Hair follicular keratinocyte (primary cell): ENCODE results near the genes TM2D1 and KANK4.

- RAMPAGE, long total RNA, result no peak
These were observed 233.6 kb downstream of the TM2D1 start for GRCh38 chr1:61491422-61491612.

DNA sequence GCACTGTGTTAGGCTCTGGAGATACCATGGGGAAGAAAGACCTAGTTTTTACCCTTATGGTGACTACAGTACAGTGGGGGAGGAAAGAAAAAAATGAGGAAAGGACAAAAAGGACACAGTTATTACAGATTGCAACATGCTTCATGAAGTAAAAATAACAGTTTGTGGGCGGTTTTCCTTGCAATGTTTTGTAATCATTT lies 120.3 kb downstream of the TM2D1 start:
- RAMPAGE, long total RNA, result no peak

GRCh38 chr1:61724679-61725795 lies at the start of gene TM2D1:
TM2D1 (minus strand) TSS chr1:61725141.
- RAMPAGE, long total RNA, result start-site peak on the minus strand at chr1:61725127-61725144, 966 and 80 reads in 2 replicates

DNA sequence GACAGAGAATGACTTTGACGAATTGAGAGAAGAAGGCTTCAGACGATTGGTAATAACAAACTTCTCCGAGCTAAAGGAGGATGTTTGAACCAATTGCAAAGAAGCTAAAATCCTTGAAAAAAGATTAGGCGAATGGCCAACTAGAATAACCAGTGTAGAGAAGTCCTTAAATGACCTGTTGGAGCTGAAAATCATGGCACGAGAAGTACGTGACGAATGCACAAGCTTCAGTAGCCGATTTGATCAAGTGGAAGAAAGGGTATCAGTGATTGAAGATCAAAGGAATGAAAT lies 201.9 kb downstream of the PATJ start:
- RAMPAGE, long total RNA, result no peak

DNA sequence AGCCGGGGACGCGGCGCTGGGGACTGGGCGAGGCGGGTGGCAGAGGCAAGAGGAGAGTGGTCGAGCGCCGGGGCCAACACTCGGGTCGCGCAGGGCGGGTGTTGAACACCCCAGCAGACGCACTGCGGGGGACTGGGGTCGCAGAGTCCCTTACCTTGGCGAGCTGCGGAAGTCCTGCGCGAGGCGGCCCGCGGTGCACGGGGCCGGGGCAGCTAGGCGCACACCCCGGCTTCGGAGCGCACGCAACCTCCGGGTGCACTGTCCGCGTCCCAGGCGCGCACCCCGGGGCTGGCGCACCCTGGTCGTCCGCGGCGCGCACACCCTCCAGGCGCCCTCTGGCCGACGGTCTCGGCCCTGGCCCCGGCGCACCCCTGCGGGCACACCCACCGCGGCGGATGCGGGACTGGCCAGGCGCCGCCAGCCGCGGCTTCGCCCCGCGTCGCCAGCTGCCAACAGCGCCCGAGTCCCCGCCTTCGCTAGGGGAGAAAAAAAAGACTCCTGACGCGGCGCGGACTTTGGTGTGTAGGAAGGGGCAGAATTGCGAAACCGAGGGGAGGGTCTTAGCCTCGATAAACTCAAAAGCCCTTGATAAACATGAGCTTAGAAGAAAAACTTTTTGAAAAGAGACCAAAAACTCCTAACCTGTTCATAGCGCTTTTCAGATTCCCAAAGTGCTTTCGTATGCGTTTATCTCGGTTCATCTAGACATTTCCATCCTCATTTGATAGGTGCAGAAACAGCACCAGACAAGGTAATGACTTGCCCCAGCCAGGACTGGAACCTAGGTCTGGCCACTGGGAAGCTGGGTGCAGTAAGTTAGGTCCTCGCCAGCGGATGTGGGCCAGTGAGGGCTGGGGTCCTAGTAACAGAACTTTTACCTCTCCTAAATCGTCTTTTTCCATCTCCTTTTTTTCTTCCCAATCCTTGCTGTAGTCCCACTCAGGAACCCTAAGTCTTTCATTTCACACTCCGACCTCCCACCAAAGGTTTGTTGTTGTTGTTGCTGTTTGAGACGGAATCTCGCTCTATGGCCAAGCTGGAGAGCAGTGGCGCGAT lies at the start of gene KANK4:
TSS of gene KANK4 (minus strand) at position 483 of the 1,056 bp plus-strand sequence.
- RAMPAGE, long total RNA, result no peak

DNA sequence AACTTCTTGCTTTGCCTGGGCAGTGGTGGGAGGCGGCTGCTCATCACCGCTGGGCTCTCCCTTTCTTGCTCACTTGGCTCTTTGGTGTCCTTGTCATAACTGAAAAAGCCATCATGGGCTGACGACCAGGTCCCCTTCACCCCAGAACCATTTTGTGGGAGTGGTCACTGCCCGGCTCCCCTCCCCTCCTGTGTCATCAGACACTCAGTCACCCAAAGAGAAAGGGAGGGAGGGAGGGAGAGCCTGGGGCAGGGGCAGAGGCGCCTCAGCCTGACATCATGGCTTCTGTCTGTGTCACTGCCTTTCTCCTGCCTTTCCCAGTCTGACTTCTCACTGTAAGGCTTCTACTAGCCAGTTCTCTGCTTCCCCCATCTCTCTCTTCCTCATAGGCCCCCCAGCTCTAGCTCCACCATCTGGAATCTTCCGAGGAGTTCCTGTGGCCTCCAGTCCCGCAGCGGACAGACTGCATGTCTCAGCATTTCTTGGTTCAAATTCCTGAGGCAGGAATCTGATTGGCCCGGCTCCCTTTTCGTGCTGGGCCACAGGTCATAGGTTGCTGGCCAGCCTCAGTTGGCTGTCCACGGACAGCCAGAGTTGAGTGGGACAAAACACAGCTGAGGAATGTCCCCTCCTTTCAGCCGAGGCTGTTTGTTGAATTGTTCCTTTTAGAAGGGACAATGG lies 18.5 kb upstream of the KANK4 start:
- RAMPAGE, long total RNA, result no peak

DNA sequence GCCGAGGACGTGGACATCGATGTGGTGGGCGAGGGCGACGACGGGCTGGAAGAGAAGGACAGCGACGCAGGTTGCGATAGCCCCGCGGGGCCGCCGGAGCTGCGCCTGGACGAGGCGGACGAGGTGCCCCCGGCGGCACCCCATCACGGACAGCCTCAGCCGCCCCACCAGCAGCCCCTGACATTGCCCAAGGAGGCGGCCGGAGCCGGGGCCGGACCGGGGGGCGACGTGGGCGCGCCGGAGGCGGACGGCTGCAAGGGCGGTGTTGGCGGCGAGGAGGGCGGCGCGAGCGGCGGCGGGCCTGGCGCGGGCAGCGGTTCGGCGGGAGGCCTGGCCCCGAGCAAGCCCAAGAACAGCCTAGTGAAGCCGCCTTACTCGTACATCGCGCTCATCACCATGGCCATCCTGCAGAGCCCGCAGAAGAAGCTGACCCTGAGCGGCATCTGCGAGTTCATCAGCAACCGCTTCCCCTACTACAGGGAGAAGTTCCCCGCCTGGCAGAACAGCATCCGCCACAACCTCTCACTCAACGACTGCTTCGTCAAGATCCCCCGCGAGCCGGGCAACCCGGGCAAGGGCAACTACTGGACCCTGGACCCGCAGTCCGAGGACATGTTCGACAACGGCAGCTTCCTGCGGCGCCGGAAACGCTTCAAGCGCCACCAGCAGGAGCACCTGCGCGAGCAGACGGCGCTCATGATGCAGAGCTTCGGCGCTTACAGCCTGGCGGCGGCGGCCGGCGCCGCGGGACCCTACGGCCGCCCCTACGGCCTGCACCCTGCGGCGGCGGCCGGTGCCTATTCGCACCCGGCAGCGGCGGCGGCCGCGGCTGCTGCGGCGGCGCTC lies 972 bp downstream of the FOXD3 start:
- RAMPAGE, long total RNA, result no peak

DNA sequence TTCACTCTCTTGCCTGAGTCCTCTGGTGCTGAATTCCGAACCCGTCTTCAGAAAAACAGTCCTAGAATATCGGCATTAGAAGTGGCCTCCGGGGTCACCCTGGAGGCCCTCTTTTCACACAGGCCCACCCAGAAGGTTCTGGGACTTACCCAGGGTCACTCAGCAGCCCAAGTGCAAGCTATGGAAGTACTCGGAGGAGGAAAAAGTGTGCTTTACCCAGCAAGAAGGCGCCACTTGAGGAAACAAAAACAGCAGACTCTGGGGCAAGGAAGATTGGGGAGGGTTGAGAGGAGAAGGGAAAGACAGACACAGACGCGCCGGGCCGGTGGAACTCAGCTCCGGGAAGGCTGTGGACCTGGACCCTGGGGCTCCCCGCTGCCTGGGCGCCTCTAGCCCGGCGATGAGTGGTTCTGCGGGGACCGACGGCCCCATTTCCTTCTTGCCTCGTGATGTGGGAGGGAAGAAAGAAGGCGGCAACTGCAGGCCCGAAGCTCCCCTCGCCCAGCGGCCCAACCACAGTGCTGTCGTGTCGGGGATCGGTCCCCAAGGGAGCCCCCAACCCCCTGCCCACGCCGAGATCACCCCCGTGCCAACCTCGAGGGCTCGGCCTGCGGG lies 7.1 kb downstream of the FOXD3 start:
- RAMPAGE, long total RNA, result no peak

DNA sequence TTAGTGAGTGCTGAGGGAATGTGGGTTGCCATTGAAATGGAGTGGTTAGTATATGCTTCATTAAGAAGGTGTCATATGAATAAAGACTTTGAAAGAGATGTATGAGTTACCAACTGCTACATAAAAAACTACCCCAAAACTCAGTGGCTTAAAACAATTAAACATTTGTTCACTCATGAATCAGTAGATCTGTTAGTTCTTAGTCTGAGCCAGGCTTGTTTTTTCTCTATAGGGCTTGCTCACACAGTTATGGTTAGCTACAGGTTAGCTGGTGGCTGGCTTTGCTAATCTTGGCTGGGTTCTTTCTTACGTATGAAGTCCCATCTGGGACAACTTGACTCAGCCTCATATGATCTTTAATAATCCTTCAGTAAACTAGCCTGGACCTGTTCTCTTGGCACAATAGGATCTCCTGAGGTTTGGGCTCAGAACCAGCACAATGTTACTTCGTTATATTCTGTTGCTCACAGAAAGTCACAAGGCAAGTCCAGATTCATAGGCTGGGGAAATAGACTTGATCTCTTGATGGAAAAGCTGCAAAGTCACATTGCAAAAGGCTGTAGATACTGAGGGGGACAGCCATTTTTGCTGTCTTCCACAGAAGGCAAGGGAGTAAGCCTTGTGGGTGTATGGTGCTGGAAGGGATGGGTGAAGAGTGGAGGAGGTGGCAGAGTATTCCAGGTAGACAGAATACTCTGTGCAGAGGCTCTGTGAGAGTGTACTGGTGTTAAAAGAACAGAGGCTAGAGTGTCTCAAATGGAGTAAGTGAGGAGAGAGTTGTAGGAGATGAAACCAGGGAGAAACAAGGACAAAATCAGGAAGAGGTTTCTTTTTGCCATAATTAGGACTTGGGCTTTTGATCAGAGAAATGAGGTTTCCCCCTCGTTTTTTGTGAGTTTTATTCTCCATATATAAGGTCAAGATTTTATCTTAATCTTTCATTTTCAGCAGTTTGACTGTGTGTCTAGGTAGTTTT lies 24.4 kb downstream of the EFCAB7 start:
- RAMPAGE, long total RNA, result no peak

DNA sequence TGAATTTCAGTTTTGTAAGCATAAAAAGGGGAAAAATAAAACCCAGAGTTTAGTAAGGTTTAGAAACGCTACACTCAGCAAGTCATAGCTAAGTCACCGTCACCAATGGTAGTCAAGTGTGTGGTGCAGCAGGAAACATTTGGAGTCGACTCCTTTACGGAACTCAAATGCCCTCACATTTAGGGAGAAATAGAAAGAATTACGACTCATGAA lies 519 bp upstream of the PGM1 start:
- RAMPAGE, long total RNA, result no peak

DNA sequence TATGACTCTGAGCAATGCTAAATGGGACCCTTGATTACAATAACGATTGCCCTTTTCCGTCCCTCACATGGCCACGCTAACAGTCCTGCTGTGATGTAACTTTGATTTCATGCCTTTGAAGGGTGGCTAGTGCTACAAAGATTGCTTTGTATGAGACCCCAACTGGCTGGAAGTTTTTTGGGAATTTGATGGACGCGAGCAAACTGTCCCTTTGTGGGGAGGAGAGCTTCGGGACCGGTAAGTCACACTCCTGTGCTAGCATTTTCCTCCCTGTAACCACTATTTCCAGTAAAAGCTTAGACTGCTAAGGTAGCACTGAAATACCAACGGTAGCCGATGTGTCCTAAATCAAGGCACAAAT lies 45.3 kb downstream of the PGM1 start:
- RAMPAGE, long total RNA, result no peak

GRCh38 chr1:63775744-63776145 lies 1.9 kb downstream of the ROR1 start:
- RAMPAGE, long total RNA, result no peak

DNA sequence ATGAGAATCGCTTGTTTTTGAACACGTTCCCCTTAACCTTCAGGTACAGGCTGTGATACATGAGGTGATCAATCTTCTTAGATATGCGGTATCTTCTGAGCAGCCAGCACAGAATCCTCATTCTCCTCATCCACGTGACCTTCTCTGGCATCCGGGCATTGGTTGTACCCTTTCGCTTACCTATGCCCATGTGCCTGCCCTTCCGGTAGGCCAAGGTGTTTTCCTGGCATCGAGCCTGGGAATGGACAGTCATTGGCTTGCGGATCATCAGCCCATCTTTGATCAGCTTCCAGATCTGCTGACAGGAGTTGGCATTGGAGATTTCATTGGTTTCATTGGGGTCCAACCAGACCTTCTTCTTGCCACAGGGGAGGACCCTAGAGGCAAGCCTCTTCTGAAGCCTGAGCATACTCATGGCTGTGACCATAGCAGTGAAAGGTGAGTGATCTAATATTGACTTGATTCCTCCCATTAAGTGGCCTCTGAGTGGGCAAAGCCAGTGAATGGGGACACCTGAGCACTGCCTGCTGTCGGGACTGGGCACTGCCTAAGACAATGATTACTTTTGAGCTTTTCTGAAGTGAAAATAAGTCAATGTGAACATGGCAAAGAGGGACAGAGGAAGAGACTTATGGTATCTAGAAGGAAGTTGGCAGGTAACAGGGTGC lies 15.2 kb downstream of the ROR1 start:
- RAMPAGE, long total RNA, result no peak

DNA sequence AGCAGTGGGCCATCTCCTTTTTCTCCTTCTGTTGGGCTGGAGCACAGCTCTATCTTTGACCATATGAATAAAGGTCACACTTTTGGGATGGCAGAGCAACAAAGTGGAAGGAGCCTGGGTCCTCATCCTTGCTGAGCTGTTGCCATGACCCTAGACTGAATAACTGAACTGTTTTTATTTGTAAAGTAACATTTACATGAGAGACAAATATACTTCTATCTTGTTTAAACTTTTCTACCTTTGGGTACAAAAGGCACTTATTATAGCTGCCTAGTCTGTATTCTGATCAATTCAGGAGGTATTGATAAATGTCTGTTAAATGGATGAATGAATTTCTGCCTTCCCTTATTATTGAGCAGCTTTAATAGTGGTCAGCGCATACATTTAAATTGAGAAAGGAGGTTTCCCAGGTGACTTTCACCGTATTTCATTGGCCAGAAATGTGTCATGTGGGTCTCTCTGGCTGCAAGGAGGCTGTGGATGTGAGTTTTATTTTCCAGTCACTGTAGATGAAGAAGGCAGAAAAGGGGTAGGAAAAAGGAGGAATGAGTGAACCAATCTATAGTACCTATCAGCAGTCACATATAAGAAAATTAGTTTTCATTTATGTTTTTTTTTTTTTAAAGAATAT lies 34.5 kb downstream of the ROR1 start:
- RAMPAGE, long total RNA, result no peak

DNA sequence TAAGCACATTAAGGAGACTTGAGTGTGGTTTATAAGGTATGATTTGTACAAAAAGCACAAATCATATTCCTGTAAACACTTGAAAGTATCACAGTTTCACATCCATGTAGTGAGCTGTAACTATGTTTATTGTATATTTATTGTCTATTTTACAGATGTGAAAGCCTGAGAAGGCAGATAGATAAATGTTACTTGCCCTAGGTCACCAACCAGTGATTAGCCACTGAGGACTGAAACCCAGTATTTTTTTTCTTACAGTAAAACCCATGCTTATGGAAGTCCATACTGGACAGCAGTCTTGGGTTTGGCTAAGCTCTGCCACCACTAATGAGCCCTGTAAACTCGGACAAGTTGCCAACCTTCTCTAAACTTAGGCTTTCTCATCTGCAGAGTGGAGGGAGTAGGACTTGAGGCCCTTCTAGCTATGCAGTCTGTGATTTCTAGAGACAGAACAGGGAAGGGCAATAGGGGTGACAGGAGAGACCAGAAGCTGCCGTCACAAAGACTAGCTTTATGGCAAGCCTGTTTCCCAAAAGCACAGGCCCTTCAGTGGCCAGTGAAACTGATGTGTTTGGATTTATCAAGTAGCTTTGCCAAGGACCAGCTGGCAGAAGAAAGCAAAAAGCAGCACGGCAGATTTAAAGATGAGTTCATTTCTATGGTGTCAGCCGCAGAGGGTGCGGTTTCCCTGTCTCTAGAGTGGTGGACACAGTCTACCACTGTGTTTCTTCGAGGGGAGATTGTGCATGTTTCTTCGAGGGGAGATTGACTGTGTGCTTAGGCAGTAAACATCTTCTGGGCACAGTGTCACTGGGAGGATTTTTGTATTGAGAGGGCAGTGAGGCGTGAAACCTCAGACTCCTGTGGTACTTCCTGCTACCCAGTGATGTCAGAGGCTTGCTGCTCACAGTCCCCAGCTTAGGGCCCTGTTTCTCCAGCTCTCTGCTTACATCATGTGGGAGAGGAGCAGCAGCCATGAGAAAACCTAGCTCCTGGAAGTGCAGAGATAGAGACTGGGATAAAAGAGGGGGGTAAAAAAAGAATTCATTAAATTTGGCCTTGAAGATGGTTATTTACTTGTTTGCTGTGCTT lies 118.9 kb downstream of the ROR1 start:
- RAMPAGE, long total RNA, result no peak

DNA sequence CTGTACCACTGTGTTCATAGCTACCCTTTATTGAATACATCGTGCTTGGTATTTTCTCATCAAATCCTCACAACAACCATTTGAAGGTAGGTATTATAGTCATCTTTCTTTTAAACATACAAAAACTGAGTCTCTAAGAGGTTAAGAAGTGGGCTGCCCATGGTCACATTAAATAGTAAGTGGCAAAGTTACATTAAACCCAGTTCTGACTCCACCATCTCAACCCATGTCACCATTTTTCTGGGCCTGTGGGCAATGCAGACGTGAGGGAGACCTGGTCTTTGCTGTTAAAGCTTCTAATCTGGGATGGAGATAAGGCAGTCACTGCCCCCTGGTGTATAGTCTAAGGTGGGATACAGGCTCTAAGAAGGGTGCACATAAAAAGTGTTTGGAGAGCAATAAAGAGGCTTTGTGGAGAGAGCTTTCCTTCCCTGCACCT lies 141.2 kb downstream of the ROR1 start:
- RAMPAGE, long total RNA, result no peak

DNA sequence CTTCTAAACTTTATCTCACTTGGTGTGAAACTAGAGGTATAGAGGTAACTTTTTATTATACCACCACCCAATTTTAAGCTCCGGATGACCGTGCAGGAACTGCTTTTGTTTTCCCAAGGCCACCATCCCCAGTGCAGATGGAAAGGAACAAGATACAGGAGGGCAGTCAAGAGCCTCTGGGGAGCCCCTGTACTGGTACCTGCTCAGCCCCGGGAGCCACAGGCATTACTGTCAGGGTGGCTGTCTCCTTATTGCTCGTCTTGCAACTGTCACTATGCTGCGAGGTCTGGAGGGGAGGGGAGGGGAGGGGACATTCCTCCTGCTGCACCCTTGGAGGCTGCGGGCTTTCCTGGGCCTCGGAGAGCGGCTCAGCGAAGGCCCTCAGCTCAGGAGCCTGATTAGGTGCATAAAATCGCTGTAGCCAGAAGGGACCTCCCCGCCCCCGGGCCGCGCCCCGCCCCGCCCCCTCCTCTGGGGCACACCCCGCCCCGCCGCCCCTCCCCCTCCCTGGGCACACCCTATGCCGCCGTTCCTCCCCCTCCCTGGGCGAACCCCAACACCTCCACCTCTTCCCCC lies 35.3 kb downstream of the CACHD1 start:
- RAMPAGE, long total RNA, result no peak

DNA sequence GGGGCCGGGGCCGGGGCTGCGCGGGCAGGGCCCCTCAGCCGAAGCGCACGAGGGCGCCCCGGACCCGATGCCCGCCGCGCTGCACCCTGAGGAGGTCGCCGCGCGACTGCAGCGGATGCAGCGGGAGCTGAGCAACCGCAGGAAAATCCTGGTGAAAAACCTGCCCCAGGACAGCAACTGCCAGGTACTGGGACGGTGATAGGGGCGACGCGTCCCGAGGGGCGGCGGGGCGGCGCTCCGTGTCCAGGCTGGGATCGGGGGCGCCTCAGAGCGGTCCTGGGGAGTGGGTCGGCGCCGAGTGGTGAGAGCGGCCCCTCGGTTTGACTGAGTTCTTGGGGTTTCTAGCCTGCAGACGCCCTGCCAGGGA lies 346 bp downstream of the RAVER2 start:
- RAMPAGE, long total RNA, result no peak

GRCh38 chr1:64745605-64746321 lies 888 bp downstream of the RAVER2 start:
- RAMPAGE, long total RNA, result no peak

DNA sequence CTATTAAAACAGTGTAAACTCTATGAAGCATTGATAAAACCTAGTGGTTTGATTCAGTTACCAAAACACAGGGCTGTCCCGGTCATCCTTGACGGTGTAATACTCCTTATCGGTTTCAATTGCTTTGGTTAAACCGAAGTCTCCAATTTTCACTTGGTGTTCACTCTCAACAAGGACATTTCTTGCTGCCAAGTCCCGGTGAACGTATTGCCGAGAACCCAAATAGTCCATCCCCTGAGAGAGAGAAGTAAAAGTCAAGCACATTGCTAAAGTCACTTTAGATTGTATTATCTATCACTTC lies 92.9 kb downstream of the RAVER2 start:
- RAMPAGE, long total RNA, result no peak